GM06990 (cell line): ENCODE measurements around a stretch of chr1.

DNA sequence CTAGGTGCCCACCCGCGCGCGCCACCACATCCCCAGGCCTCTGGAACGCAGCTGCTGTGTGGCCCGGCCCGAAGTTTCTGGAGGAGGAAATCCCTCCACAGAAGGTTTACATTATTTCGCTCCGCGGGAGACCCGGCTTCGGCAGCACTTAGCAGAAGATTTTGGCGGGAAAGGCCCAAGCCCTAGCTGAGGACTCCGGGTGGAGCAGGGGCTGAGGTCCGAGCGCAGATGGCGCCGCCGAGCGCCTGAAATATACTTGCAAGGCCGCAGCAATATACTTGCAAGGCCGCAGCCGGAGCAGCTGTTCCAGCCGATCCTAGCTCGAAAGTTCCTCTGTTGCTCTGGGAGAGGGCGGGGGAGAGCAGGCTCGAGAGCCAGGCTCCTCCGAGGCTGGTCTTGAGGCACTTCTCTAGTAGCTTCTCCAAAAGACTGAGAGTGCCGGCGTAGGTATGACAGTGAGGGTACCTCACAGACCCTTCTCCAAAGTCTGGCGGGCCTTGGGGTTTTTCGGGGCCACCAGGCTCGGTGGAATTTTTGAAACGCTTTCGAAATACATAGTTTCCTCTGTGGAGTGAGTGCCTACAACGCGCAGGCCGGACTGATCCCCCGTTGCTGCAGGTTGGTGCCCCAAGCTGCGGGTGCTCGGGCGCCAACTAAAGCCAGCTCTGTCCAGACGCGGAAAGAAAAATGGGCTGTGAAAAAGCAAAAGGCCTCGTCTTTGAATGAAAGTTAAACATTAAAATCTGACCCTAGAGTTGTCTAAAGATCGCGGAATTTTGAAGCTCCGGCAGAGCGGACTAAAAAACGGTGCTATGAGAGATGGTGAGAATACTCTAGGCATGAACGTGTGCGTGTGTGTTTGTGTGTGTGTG is 3.7 kb downstream of the TBX15 start:
- RRBS, result 30% methylated on average over 14 of the region's 52 CpGs

DNA sequence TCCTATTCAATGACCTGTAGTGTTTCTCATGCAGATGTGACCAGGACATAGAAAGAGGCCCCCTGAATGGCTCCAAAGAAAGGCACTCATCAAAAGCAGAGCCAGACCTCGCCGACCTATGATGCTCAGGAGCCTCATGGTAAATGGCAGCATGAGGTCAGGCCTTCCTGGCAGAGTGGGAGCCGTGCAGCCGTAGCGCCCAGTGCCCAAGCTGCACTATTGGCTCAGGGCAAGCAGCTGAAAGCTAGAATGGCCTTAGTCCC is 42.3 kb upstream of the HAO2 start:
- RRBS, result no CpG with 5 or more reads among the region's 5 CpGs

- RRBS, result no CpG with 5 or more reads among the region's 1 CpG
These were observed 10.6 kb downstream of the HAO2 start for GRCh38 chr1:119379100-119379643.

GRCh38 chr1:119675163-119675957 is 27.3 kb upstream of the ZNF697 start:
- RRBS, result no CpG with 5 or more reads among the region's 13 CpGs

DNA sequence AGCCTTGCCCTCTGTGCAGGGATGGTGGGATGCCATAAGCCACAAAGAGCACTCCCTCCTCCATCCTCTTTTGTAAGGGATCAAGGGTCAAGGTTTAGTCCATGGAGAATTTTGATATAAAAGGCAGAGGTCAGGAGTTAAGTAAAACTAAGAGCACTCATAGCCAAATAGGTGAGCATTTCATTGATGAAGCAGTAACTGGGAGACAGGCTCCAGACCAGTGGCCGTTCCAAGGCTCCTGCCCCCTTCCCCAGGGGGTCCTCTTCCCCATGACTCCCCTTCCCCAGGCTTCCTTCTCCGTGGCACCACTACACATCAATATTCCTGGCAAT is 17.5 kb downstream of the PHGDH start:
- RRBS, result no CpG with 5 or more reads among the region's 2 CpGs

- RRBS, result no CpG with 5 or more reads among the region's 8 CpGs
These were observed 2.3 kb downstream of the HMGCS2 start for GRCh38 chr1:119766305-119766960.

GRCh38 chr1:119779746-119780637 is 11.3 kb upstream of the HMGCS2 start:
- RRBS, result no CpG with 5 or more reads among the region's 12 CpGs

DNA sequence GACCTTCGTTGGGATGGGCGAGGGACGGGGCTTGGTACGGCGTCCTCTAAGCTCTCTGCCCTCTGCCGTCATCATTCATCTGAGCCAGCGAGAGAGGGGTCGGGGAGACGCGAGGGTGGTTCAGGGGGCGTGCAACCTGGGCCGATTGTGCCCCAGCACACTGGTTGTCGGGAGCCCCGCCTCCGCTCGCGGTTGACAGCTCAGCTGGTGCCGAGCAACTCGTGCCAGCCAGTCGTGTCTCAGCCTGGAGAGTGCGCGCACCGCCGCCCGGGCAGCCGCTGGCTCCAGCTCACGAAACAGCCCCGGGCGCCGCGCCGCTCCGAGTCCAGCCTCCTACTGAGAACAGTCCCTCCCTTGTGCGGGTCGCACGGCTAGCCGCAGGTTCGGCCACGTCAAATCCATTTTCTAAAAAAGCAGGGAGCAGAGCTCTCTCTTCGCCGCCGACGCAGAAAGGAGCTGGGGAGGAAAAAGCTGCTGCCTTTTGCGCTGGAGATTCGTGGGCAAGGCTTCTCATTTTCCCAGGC is 56.5 kb upstream of the SEC22B start:
- RRBS, result no CpG with 5 or more reads among the region's 45 CpGs

- RRBS, result no CpG with 5 or more reads among the region's 46 CpGs
These were observed 74.2 kb upstream of the NBPF8 start for GRCh38 chr1:120340504-120341230.

DNA sequence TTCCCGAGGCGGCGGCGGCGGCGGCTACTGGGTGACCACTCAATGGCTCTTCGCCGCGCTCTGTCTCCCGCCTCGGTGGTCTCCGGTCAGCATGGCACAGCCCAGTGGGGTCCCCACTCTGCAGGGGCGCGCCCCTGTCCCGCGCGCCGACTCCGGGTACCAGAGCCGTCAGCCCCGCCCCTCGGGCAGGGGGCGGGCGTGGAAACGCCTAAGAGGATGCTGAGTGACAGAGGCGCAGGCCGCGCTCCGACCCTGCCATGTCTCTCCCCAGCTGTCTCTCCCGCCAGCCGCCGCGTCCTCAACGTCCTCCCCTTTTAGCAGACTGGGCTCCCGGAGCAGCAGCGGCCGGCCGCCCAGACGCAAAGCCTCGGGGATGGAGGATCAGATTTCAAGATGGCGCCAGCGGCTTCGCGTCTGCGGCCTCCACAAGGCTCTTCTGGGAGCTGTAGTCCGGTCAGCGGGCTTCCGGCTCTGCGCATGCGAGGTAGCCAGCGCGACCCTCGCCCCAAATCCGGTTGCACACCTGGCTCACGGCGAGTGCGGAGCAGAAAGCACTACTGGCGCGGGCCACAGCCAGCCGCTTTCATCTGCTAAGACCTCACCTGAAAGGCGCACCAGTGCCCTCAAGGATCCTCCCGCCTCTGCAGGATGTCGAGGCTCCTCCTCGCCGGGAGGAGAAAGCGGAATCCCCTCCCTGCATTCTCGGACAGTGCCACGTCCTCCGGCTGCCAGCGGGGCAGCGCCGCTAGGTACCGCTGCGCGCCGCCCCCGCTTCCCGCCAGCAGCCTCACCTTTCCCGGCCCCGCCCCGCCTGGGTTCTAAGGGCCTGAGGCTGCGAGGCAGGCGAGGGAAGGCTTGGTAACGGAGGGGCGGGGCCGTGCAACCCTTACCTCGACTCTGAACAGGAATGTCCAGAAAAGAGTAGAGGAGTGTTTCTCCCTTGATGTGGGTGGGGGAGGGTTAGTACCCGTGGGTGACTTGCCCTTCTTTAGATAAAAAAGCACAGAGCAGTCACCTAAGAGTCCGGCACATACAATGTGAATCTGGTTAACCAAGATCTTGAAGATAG is 143.7 kb downstream of the NBPF8 start:
- RRBS, result no CpG with 5 or more reads among the region's 89 CpGs

GRCh38 chr1:121020559-121021209 is 131.1 kb downstream of the PPIAL4A start:
- RRBS, result no CpG with 5 or more reads among the region's 32 CpGs

- RRBS, result 8% methylated on average over 15 of the region's 57 CpGs
These were observed 334.0 kb downstream of the SRGAP2C start for GRCh38 chr1:121518535-121519484.

- RRBS, result no CpG with 5 or more reads among the region's 16 CpGs
These were observed 353.4 kb downstream of the SRGAP2C start for GRCh38 chr1:121538125-121538644.

DNA sequence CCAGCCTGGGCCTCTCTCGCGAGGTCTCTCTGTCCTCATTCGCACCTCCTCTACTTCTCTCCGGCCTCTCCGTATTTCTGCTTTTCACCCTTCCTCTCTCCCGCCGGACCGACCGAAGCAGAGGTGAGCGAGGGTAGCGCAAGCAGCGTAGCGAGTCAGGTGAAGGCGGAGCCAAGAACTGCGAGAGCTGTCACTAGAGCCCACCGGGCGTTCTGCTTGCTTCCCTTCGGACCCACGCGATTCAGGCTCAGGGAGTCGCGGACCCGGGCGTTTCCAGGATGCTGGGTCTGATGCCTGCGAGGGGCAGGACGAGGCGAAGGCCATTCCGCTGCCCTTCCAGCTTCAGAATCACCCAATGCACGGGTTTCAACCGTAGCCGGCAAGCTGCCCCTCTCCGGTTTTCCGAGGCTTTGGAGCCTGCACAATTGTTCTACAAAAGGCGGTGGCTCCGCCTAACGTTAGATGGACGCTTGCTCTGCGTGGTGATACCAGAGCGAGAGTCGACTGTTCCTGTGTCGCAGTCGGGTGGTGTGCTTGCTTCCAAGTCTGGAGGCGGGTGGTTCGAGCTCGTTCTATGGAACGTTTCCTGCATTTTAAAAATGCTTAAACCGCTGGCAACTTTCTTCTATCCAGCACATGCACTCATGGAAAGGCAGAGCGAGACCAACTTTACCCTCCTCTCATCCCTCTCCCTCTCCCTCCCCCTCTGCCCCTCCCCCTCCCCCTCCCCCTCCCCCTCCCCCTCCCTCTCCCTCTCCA is 244.2 kb downstream of the H3-7 start:
- RRBS, result 43% methylated on average over 16 of the region's 48 CpGs

DNA sequence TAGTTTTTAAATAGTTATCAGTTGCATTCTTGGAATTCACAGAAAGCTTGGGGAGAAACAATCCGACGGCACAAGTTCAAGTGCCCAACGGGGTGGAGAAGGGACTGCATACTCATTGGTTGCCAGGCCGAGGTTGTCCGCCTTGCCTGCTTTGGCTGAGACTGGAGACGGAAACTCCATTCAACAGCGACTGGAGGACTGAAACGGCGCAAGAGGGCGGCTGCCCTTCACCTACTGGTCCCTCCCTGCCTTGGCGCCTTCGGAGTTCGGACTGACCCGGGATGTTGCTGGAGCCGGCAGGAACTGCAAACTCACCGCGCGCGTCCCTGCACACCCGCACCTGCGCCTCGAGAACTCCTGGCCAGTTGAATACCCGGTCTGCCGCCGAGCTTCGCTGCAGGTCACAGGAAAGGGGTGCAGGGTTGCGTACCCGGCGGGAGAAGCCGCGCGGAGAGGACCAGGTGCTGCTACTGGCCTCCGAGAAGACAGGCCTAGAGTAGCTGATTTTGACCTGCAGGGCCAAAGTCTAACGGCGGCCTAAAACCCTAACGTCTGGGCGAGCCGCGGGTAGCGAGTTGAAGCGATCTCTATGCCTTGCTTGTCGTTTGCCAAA is 67.4 kb downstream of the H3-7 start:
- RRBS, result 44% methylated on average over 5 of the region's 42 CpGs

DNA sequence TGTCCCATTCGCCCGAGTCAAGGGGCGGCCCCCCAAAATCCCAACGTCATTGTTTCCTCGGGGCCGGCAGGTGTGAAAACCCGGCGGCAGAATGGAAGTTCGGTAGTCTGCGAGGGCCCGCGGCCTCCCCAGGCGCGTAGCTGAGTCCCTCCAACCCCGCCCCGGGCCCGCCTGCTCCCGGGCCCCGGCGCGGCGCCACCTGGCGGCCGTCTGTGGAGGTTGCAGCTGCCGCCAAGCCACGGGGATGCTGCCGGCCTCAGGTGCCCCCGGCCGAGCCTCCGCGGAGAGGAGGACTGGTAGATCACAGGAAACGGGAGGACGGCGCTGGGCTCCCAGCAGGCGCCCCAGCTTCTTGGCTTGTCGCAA is 20.9 kb downstream of the H3-7 start:
- RRBS, result no CpG with 5 or more reads among the region's 36 CpGs

DNA sequence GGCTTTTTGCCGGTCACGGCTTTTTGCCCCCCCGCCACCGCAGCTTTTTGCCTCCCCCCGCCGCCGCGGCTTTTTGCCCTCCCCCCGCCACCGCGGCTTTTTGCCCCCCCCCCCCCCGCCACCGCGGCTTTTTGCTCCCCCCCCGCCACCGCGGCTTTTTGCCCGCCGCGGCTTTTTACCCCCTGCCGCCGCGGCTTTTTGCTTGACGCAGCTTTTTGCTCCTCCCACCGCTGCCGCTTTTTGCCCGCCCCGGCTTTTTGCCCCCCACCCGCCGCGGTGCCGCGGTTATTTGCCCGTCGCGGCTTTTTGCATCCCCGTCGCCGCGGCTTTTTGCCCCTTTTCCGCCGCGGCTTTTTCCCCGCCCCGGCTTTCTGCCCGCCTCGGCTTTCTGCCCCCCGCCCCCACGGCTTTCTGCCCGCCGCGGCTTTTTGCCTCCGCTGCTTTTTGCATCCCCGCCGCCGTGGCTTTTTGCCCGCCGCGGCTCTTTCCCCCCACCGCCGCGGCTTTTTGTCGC is 105.3 kb upstream of the FAM72C start:
- RRBS, result no CpG with 5 or more reads among the region's 63 CpGs

GRCh38 chr1:145214338-145214918 is 27.5 kb downstream of the PPIAL4D start:
- RRBS, result no CpG with 5 or more reads among the region's 25 CpGs

GRCh38 chr1:145287552-145287866 is 45.5 kb upstream of the PPIAL4D start:
- RRBS, result no CpG with 5 or more reads among the region's 24 CpGs